Jejunum (tissue), 1 donor: ENCODE data around the genes ODR4 and RGS21.

DNA sequence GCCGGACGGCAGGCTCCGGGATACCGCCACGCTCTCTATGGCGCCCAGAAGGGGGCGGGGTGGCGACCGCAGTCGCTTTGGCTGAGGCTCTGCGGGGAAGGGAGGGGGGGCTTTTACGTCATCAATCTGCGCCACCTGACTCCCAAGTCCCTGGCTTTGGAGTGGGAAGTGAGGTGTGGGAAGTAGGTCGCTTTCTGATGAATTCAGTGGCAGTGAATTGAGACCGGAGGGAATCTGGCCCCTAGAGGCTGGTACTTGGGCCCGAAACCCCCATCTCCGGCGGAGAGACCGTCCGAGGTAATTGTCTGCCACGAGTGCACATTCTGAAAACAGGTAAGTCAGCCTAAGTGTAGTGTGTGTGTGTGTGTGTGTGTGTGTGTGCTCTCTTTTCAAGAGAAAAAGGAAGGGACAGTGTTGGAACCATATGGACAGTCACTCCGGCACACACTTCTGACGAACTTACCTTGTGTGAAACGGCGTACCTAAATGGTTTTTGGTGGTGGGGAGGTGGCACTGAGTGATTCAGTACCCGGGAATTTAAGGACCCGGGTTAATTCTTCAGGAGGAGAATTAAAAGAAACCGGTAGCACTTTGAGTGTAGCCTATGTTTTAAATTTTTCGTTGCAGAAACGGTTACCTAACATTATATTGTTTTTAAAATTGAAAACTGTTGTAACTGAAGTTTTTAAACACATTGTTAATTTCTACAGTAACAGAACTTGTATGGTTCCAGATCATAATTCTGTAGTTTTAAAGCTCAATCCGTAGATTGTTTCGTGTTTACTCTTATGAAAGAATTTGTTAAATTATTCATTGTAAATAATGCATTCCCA, at the start of gene ODR4:
Gene ODR4 (plus strand): TSS at position 197 of the 833 bp plus-strand sequence.
- PRO-cap, result bidirectional peak, plus-strand start at position 220 of the sequence, minus-strand start at position 91 of the sequence

- PRO-cap, result no peak
Observed at GRCh38 chr1:188897389-188897789, 1580.3 kb downstream of the BRINP3 start.

DNA sequence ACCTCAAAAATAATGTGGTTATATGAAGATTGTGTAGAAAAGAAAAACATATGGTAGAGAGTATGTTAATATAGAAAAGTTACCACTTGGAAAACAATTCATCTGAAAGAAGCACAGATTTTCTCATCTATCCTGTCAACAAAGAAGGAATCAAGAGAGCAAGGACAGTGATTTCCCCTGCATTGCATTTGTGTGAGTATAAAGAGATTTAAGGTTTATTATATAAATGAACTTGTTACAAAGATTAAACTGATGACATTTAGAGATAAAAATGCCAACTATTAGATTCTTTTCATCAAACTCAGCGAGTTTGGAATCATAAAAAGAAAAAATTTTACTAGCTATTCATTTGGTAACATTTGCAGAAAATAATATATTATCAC, at the start of gene RGS21:
Gene RGS21 (plus strand): TSS at position 79 of the 383 bp plus-strand sequence.
- PRO-cap, result no peak

DNA sequence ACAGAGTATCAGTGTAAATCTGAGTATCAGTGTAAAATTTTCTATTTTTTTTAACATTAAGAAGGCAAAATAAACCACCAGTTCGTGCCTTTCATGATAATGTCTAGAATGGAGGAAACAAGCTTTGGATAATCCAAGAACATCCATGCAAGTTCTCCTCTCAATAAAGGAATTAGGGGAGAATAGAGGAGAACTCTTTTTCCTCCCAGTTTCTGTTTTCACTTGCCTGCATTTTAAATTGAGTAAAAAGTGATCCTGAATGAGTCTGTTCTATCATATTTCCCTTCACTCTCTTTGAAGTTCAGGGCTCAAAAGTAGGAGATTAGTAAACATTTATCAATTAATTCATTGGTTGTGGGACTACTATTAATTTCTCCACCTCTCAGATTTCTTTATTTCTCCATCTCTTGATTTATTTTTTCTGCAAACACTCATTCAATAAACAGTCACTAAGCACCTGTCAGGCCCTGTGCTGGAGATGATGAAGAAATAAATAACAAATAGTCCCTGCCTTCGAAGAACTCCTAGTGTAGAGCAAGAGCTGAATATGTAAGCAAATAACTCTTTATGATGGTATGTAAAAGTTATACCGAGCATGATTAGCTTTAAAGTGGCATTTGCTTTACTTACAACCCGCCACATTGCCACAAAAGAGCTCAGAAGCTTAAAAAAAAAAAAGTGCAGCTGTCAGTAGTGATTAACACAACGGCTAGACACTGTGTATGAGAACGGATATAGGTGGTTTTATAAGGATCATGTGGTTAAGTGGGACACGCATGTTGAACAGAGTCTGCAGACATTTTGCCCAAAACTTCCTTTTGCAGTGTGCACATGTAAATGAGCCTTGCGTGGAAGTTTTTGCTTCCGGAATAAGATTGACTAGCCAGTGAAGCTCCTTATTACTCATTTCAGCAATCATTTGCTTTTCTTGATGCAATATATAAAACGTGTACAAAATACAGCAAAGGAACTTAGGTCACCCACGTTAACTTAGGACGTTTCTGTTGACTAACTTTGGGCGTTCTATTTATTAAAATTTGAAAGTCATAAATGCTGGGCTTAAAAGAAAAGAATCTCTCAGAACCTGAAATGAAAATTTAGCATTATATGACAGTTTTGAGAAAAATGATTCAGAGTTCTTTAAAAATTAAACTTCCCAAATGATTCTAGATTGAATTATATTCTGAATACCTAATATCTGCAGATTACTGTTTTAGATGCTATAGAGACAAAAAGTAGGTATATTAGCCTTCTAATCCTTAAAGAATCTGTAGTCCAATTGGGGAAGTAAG, 58.9 kb upstream of the RGS1 start:
- PRO-cap, result no peak

- PRO-cap, result no peak
Observed at GRCh38 chr1:192530162-192530767, 45.3 kb upstream of the RGS1 start.

DNA sequence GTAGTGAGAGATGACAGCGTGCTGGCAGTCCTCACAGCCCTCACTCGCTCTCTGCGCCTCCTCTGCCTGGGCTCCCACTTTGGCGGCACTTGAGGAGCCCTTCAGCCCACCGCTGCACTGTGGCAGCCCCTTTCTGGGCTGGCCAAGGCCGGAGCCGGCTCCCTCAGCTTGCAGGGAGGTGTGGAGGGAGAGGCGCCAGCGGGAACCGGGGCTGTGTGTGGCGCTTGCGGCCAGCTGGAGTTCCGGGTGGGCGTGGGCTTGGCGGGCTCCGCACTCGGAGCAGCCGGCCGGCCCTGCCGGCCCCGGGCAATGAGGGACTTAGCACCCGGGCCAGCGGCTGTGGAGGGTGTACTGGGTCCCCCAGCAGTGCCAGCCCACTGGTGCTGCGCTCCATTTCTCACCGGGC, 72.4 kb downstream of the UCHL5 start:
- PRO-cap, result no peak

DNA sequence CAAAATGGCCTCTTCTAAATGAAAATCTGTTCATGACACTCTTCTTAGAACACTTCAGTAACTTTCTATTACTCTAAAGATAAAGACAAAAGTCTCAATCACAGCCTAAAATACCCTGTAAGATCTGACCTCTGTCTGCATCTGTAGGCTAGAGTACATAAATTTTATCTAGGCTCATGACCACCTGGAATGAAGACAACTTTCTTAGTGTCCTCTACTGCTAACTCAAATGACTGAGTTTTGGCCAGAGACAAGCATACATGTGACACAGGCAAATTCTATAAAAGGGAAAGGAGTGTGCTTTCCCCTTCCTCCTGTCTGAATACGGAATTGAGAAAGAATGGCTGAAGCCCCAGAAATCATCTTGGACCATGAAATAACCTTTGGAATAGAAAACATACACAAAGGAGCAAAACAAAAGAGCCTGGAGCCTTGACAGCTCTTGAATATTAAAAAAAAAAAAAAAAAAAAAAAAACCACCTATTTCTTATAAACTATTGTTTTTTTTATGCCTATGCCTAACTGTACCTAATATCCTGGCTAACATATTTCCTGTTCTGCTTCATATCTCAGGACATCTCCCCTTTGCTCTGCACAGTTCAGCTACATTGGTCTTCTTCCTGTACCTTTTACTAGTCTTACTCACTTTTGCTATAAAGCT, 16.3 kb downstream of the UCHL5 start:
- PRO-cap, result no peak

DNA sequence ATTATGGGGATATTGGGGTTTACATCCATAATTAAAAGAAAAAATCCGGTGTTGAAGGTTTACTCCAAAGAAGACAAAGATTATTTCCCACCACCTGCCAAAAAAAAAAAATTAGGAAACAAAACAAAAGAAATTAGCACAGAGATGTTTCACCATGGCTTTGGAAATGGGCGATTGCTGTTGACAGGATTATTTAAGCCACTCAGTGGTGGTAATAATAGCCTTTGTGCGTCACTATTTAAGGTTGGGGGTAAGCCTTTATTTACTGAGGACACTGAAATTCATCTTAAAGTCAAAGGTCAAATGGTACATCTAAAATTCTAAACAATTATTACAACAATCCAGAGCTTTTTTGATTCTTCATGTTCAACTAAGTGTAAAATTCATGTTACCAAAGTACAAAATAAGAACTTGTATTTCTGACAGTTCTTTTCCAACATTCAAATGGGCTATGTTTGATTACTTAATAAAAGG, 713 bp upstream of the GLRX2 start:
- PRO-cap, result no peak

DNA sequence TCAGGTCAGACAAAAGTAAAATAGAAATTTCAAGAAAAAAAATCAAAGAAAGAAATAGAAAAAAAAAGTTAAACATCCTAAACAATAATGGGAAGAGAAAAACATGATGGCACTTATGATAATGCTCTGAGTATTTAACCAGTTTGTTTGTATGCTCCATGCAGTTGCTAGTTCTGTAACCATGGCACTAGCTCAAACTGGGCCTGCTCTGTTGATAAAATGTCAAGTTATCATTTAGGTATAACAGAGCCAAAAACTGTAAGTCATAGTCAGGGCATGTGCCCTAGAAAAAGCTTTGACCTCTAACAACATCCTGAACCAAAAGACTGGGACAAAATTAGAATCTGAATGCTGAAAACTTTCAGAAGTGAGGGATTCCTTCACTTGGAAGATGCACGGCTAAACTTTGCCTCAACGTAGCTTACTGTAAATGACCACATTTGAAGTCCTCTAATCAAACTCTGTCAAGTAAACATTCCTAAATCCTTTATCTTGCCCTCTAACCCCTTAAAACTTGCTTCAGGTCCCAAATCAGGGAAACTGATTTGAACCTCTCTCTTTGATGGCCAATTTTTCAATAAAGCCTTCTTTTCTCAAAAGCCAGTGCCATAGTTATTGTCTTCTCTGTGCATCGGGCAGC, 148.8 kb downstream of the KCNT2 start:
- PRO-cap, result no peak

DNA sequence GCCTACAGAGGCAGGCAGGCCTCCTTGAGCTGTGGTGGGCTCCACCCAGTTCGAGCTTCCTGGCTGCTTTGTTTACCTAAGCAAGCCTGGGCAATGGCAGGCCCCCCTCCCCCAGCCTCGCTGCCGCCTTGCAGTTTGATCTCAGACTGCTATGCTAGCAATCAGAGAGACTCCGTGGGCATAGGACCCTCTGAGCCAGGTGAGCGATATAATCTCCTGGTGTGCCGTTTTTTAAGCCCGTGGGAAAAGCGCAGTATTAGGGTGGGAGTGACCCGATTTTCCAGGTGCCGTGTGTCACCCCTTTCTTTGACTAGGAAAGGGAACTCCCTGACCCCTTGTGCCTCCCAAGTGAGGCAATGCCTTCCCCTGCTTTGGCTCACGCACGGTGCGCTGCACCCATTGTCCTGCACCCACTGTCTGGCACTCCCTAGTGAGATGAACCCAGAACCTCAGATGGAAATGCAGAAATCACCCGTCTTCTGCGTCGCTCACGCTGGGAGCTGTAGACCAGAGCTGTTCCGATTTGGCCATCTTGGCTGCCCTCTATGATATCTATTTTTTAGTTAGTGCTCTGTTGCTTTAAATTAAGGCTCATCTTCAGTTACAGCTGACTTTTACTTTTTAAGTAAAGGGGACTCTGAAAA, 11.9 kb downstream of the CFHR3 start:
- PRO-cap, result no peak

- PRO-cap, result no peak
Observed at GRCh38 chr1:196827895-196828296, 8.4 kb downstream of the CFHR1 start.

GRCh38 chr1:197100594-197101311, 33.7 kb upstream of the F13B start:
- PRO-cap, result no peak

DNA sequence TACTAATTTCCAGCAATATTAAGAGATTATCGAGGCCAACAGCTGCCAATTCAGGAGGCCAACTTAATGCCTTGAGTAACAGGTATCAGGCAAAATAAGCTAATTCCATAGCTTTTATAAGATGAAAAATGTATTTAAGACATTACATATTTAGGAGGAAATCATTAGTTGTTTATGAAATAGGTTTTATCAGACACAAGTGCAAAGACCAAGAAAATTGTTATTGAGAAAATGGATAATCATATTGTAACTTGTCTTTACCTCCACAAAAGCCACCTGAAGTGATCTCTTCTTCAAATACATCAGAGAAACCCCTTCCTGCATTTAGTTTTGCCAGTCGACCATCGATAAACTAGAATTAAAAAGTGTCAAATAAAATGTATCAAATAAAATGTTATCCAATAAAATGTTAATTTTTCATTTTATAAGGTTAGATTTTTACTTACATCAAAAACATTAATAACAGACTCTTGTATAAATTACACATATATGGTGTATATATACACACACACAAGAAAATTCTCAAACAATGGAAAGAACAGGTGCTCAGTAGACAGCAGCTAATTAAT, 222.4 kb downstream of the DENND1B start:
- PRO-cap, result no peak

DNA sequence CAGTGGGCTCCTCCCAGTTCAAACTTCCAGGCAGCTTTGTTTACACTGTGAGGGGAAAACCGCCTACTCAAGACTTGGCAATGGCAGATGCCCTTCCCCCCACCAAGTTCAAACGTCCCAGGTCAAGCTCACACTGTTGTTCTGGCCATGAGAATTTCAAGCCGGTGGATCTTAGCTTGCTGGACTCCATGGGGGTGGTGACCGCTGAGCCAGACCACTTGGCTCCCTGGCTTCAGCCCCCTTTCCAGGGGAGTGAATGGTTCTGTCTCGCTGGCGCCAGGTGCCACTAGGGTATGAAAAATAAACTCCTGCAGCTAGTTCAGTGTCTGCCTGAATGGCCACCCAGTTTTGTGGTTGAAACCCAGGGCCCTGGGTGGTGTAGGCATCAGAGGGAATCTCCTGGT, 18.2 kb upstream of the C1orf53 start:
- PRO-cap, result no peak

DNA sequence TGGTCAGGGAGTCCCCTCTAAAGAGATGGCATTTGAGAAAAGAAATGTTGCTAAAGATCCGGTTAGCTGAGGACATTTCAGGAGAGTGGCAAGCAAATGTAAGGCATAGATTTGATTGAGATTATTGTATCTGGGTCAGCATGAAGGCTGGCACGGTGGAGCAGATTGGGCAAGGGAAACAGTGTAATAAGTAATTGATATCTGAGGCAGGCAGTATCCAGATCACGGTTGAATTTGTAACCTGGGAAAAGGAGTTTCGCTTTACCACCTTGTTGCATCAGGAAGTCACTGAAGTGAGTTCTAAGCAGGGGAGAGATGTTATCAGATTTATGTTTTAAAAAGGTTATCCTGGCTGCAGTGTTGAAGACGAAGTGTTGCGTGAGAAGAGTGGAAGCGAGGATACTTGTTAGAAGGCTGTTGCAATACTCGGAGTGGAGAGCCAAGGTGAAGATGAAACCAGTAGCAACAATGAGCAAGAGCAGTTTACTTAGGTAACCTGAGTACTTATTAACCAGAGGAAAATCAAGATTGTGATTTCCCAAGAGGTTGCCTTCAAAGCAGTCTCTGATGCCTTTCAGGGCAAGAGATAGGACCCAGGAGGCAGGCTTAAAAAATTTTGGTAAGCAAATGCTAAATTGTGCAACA, 77.8 kb downstream of the LHX9 start:
- PRO-cap, result no peak

DNA sequence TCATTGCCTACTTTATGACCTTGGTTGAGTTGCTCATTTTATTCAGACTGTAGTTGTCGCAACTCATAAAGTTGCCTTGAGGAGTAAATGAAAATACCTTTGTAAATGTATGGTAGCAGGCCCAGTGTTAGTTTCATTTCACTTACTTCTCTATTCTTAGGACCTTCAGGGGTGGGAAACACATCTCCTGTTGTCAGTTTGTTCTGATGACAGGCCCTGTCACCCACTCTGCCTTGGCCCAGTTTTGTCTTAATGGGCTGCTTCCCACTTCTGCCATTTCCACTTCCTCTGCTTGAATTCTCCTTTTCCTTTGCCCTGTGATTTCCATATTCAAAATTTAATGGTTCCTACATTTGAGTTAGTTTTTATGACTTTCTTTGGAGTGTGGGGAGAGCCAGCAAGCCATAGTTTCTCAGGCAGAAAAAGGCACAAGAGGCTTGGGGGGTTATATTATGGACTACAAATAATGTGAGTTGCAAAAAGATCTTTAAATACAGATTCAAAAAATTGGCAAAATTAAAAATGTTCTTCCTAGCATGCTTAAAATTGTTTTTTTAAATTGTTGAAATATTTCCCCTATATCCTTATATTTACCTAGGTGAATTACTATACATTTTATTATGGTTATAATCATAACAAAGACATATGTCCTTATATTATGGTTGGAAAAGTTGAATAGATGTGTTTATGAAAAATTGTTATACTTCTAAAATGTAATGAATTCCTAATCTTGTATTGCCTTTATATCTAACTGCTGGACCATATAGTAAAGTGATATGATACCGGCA, 5.8 kb downstream of the NEK7 start:
- PRO-cap, result no peak

DNA sequence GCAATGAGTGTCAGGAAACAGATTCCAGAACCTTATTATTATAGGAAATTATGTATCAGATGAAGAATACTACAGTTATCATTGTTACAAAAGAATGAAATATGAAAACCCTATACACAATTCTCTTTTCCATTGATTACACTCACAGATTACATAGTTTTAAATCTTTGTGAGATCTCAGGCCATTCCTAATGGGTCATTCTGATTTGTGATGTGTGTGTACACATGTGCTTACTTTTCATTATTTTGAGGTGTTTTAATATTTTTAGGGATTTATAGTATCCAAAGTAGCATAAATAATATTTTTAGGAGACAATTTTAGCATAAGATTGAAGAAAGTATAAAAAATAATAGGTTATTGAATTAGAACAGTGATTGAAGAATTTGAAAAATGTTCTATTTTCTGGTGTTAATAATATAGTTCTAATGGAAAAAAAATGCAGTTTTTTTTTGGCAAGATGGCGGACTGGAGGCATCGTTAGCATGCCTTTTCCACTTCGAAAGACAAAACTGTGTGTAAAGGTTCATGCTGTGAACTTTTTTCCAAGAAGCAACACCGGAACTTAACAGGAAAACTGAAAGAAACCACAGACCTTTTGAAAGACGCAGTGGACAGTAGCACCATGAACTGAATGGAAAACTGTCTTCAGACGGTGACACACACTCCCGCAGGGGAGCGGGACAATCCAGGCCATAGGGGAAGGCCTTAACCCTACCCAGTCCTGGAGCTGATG, 54.6 kb downstream of the NEK7 start:
- PRO-cap, result no peak

DNA sequence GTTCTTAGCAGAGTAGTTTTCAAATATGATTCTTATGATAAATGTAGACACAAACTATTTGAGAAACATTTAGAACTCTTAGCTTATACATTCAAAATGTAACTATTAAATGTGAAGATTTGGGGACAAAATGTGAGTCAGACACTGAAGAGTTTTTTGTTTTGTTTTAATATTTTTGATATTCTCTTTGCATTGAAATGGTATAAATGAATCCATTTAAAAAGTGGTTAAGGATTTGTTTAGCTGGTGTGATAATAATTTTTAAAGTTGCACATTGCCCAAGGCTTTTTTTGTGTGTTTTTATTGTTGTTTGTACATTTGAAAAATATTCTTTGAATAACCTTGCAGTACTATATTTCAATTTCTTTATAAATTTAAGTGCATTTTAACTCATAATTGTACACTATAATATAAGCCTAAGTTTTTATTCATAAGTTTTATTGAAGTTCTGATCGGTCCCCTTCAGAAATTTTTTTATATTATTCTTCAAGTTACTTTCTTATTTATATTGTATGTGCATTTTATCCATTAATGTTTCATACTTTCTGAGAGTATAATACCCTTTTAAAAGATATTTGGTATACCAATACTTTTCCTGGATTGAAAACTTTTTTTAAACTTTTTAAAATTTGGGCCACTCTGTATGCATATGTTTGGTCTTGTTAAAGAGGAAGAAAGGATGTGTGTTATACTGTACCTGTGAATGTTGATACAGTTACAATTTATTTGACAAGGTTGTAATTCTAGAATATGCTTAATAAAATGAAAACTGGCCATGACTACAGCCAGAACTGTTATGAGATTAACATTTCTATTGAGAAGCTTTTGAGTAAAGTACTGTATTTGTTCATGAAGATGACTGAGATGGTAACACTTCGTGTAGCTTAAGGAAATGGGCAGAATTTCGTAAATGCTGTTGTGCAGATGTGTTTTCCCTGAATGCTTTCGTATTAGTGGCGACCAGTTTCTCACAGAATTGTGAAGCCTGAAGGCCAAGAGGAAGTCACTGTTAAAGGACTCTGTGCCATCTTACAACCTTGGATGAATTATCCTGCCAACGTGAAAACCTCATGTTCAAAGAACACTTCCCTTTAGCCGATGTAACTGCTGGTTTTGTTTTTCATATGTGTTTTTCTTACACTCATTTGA, 163.6 kb downstream of the NEK7 start:
- PRO-cap, result no peak

DNA sequence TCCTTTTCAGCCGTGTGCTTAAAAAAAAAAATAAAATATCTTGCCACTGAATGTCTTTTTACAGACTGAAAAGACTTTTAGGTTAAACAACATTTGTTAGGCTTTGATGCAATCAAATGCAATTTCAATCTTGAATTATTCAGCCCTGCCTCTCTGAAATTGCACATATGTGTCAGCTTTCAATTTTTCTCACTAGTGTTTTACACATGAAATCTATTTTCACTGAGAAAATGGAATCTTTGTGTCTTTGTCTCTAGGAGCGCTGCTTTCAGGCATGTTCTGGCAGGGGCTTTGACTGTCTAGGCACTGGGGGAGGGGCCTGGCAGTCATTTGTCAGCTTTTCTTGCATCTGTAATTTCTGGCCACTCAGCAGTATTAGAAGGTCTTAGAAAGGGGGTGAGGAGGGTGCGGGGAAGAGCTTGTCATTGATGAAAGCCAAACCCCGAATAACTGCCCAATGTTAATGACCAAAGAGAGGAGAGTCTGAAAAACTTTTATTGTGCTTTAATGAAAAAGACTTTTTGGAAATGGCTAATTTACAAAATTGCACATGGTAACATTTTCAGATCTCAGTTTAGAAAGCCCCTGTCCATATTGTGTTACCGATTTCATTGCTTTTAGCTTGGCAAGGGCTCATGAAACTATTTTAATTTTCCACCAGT, 264.4 kb downstream of the PTPRC start:
- PRO-cap, result no peak

DNA sequence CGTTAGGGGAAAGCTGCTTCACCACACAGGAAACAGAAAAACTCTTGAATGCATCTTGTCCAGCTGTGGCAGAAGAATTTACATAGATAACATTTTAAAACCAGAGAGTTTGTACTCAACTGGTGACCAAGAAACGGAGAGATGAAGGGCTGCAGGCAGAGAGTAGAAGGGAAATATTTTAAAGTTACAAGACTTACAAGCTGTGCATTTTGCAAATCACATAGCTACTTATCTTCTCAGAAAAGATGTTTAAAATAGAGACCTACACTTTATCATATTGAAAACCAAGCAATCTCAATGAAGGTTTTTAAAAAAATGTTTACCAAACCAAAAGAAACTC, 402.9 kb downstream of the PTPRC start:
- PRO-cap, result no peak